ENCODE measurements around a stretch of chr7.

DNA sequence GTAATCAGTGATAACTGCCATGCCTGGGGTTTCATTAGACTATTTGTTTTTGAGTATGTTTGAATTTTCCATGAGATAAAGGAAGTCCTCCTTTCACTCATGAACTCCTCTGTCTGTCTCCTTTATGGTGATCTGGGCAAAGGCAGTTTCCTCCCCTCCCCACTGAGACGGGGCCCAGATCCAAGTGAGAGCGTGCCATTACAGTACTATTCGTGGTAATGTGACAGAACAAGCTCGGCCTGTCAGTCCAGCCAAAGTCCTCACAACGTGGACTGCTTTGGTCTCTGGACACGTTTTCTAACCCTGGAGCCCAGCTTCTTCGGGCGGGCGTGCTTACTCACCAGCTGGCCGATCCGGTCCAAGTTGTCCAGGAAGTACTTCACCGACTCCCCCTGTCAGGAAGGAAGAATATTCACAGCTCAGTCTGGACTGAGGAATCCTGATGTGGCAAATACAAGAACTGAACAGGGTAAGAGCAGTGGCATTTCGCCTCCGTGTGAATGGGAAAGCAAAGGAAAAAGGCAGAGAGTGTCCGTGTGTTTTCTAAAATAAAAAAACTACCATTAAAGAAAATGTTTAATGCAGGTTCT, 45.2 kb downstream of the AMZ1 start:
- RRBS, result no CpG with 5 or more reads among the region's 15 CpGs

DNA sequence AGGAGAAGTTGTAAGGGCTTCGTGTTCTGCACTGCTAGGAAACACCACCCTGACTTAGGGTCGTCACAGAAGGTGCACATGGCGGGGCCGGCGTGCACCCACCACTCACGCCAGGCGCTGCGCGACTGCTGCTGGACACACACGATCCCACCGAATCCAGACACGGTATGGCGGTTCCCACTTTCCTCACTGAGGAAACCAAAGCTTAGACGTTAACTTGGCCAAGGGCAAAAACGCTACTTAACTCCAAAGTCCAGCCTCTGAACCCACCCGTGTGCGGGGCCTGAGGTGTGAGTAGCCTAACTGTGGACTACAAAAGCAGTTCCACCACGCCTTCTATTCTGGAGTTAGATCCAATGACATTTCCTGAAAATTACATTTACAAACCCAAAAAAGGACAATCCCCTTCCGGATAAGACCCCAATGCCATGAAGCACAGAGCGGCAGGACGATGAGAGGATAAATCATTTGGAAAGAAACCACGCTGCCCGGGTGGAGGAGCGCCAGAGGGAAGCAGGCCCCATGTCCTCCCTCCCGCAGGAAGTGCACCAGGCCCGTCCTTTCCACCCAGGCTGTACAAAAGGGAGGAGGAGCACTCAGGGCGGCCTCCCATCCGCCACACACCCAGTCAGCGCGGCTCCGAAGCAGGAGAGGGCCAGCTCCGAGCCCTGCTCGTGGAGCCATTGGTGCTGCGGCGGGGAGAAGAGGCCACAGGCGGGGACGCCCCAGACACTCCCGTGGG, 74.4 kb downstream of the AMZ1 start:
- RRBS, result 89% methylated on average over 4 of the region's 38 CpGs

GRCh38 chr7:2787245-2787957, 56.7 kb downstream of the GNA12 start:
- RRBS, result no CpG with 5 or more reads among the region's 25 CpGs

DNA sequence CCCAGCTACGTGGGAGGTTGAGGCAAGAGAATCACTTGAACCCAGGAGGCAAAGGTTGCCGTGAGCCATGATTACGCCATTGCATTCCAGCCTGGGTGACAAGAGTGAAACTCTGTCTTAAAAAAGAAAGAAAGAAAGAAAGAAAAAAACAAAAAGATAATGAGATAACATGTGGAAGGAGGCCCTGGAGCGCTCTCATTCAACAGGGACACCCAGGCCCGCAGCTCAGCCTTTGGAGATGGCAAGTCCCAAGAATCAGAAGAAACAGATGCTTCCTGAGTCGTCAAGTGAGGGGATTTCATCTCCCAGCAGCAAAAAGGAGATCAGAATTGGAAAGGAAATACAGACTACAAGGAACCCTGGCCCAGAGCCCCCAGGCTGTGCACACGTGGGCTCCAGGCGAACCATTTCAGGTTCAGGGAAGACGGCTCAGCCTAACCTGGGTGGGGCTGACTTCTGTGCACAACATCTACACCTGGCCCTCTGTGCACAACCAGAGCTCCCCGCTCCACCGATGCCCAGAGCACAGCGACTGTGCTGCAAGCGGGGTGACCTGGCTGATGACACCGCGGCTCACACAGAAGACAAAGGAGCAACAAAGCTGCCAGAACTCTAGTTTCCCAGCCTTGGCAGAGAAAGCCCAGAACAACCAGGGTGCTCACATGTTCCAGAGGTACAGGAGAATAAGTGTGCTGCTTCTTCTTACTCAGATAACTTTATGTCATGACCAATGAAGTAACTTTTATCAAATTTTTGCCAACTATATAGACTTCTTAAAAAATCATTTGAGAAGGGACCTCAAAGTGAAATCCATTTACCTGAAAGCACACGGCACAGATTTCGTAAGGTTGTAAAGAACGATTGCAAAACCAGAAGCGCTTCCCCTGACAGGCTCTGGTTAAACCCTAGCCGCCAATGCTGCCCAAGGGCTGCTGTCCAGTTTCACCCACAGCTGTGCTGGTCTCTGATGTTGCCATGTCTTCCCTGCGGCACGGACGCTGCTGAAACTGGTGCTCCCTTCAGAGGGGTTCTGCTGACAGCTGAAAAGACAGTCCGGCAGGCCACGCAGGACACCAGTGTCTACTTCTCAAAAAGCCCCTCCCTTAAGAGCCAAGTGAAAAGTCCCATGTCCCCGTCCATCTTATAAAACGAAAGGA, 33.0 kb downstream of the GNA12 start:
- RRBS, result no CpG with 5 or more reads among the region's 27 CpGs

- RRBS, result no CpG with 5 or more reads among the region's 7 CpGs
Observed at GRCh38 chr7:2956706-2957226, 86.9 kb downstream of the CARD11 start.

DNA sequence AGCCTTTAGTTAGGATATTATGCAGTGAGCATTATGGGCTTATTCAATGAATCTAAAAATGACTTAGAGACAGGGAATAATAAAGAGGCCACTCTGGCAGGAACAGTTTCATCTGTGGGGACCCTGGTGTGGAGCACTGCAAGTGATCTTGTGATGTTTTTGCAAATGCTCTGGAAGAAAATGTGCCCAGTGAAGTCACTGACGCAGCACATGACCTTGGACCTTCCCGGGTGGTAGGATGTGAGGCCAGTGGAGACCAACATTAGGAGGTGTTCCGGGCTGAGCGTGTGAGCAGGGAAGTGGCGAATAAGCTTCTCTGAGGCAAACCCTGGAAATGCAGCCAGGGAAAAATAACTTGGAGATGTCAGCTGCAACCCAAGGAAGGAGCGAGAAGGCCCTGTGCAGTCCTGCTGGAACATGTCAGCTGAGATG, 18.7 kb upstream of the SDK1 start:
- RRBS, result no CpG with 5 or more reads among the region's 6 CpGs

DNA sequence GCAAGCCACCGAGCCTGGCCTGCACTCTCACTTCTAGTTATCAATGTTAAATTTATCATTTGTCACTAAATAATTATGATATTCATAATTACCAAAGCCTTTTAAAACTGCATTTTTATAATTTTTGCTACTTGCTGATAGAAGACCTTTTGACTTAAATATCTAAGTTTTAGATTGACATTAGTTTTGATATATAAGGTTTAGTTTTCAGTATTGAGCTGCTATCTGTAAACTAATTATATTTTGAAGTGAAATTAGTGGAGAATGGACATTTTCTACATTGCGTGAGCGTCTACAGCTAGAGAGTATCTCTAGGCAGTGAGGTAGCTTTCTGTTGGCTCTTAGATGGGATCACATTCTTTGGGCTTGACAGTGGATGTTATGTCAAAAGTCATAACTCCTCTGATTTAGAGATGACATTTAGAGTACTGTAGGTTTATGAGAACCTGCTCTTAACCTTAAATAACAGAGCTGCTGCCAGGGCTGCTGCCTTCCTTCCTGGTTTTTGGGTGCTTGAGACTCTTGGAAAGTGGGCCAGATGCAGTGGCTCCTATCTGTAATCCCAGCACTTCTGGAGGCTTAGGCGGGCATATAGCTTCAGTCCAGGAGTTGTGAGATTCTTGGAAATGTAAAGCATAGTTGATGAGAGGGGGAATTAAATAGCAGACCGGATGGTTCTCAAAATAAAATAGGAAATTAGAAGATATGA, 120.5 kb downstream of the SDK1 start:
- RRBS, result no CpG with 5 or more reads among the region's 5 CpGs

- RRBS, result no CpG with 5 or more reads among the region's 3 CpGs
Observed at GRCh38 chr7:3725089-3725609, 424.1 kb downstream of the SDK1 start.

GRCh38 chr7:3862161-3862459, 561.1 kb downstream of the SDK1 start:
- RRBS, result no CpG with 5 or more reads among the region's 4 CpGs

DNA sequence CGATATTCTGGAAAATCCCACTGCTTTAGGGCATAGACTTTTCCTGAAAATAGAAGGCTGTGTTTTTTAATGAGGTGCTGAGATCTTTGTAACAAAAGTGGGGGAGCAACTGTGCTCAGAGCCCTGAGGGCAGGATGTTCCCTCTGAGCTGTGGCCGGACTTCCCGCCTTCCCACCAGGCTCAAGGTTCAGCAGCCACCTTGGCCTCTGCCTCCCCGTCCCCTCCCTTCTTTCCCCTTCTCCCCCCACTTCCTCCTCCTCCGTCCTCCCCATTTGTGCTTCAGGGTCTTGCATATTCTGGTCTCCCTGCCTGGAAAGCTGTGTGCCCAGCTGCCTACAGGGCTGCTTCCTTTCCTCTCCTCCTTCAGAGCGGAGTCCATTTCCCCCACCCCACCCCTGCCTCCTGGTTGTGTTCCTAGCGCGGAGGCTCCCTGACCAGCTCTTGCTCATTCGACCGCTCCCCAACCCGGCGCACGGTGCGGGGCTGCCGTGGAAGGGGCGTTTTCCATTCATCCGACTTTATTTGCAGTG, 642.2 kb downstream of the SDK1 start:
- RRBS, result no CpG with 5 or more reads among the region's 17 CpGs

DNA sequence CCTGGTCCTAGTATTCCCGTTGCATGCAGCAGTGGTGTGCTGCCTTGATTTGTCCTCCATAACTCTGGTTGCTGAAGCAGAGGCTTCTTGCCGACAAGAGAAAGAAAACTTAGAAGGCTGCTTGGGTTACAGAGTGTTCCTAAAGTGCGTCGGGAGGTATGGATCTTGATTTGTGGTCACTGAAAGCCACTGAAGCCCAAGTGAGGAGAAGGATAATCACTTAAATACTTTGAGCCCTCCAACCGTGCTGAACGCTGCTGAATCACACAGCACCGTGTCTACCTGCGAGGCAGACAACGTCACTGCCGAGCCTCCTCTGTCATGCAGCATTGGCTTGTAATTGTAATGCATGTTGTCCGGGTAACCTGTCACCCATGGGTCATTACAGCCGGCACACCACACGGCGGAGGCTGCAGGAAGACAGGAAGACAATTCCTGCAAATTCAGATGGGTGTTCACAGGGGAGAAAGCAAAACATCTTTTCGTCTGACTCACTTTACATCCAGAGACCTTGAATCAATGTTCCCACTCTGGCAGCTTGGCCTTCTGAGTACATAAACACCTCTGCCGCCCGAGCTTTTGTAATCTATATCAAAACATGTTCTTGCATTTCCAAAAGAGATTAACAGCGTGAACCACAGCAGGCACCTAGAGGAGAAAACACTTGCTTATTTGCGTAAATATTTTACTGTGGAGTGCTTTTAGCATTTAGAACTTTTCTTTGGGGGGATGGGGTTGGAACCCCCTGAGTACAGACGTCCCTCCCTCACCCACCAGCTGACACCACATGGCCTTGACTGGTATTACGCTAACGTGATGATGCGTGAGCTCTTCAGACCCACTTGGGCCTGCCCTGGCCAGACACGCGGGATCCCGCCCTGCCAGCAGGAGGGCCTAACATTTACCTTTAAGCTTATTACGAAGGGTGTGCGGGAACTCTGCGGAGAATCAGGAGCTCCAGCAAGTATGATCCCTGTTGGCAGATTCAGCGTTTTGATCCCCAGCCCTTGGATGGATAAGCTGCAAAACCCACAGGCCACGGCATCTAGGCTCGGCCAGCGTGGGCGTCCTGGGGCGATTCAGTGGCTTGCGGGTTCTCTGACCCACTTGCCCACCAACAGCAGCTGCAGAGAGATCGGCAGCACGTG, 545.8 kb upstream of the FOXK1 start:
- RRBS, result no CpG with 5 or more reads among the region's 38 CpGs

- RRBS, result no CpG with 5 or more reads among the region's 6 CpGs
Observed at GRCh38 chr7:4692014-4692448, 9.9 kb downstream of the FOXK1 start.

DNA sequence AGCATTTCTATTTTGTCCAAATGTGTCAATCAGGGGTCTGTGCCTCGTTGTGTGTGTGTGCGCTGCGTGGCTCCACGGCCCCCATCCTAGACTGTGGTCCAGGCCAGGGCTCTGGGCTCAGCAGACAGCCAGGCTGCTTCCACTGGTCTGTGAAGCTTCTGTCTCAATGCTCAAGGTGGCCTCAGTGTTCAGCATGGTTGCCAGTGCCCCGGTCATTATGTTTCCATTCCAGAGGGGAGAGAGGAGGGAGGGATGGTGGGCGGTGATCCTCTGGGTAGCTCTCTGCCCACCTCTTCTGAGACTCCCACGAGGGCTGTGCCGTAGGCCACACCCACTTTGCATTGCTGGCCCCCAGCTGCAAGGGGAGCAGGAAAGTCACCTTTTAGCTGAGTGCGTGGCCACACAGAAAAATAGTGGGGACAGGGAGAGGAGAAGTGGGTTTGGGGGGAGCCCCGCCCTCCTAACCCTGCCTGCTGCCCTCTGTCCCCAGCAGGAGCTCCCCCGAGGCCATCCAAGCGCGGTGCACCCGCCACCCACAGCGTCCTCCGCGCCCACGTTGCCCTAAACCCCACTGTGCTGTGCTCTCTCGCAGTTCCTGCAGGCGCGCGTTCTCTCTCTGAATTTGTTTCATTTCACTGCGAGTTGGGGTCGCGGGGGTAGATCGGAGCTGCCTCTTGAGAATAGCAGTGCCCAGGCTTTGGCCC, 42.6 kb downstream of the FOXK1 start:
- RRBS, result no CpG with 5 or more reads among the region's 26 CpGs

DNA sequence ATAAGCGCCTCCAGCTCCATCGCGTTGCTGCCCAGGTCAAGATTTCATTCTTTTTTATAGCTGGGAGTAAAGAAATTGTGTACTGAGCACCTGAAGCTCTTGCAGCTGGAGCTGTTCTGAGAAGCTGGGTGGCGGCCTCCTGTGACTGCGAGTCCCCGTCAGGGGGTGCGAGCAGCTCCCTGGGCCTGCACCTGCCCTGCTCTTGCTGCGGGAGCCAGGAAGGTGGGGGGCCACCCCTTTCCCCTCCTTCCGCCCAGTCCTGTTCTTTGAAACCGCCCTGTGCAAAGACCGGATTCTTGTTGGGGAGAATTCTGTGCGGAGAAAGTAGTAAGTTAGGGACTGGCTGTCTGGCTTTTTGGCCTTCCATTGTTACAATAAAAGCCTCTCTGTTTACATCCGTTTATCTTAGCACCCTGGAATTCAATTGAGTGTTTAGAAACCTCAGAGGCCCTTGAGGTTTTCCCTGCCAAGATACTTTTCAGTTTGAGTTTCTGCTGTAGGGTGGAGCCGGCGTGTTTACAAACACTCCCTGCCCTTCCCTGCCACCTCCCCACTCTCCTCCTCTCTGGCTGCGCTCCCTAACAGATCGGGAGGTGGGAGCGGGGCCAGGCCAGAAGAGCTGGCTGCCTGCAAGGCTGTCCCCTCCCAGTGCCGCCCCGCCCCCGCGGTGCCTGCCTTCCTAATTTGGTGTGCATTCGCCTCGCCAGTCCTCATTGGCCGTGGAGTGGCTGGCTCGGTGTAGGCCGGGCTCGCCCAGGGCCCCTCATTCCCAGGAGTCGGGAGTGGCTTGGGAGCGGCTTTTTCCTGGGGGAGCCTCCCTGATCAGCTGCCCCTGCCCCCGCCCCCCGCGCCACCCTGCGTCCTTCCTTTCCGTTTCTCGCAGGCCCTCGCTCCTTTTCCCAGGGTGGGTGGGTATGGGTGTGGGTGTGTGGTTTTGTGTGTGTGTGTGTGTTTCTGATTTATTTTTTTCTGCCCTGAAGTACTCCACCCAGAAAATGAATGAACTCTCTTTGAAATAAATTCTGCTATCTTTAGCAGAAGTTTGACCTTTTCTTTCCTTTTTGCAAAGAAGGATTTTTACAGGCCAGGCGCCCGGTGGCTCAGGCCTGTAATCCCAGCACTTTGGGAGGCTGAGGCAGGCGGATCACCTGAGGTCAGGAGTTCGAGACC, 30.5 kb upstream of the AP5Z1 start:
- RRBS, result 0% methylated on average over 3 of the region's 41 CpGs

DNA sequence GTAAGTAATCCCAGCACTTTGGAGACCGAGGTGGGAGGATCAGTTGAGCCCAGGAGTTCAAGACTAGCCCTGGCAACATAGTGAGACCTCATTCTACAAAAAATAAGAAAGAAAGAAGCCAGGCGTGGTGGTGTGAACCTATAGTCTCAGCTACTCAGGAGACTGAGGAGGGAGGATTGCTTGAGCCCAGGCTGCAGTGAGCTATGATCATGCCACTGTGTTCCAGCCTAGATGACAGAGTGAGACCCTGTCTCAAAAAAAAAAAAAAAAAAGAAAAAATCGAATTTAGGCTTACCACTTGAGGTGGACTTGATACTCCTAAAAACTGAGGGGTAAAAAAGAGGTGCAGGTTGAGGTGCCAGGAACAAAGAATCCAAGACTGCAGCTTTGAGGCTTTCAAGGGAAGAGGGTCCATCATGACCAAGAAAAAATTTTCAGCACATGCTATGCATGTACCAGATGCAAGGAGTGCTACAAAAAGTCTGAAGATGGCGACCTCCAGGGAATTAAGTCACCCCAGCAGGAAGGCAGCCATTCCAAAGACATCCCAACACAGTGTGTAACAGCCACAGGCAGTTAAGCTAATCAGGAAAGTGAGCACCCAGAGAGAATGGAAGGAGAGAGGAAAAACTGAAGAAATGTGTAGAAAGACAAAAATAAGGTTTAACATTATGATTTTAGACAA, 41.0 kb upstream of the MMD2 start:
- RRBS, result no CpG with 5 or more reads among the region's 4 CpGs

GRCh38 chr7:5361713-5362305, 61.8 kb downstream of the TNRC18 start:
- RRBS, result 96% methylated on average over 18 of the region's 40 CpGs

DNA sequence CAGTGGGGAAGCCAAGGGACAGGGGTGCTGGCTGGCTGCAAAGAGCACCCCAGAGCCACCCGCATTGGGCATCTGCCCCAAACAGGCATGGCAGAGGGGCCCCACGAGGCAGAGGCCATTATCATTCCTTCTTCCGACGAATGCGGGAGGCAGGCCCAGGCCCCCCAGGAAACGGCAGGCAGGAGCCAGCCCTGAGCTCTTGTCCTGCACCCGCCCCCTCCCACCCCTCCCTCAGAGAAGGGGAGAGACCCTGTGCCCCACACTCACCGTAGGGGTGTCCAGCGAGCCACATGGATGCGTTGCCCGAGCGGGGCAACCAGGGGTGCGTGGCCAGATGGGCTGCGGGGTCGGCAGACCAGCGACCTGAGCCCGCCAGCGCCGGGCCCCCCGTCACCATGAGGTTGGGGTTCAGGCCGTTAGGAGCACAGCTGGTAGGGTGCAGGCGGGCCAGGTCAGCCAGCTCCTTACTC, 46.5 kb downstream of the TNRC18 start:
- RRBS, result no CpG with 5 or more reads among the region's 22 CpGs

- RRBS, result no CpG with 5 or more reads among the region's 12 CpGs
Observed at GRCh38 chr7:5417383-5418363, 6.0 kb downstream of the TNRC18 start.

- RRBS, result 2% methylated on average over 7 of the region's 59 CpGs
Observed at GRCh38 chr7:5421588-5422615, 1.7 kb downstream of the TNRC18 start.

- RRBS, result no CpG with 5 or more reads among the region's 4 CpGs
Observed at GRCh38 chr7:5431531-5432000, 7.9 kb upstream of the TNRC18 start.